K562 (cell line): ENCODE measurements around the gene FOXB2.

GRCh38 chr9:73720609-73720912, 568.9 kb downstream of the ANXA1 start:
- RAMPAGE, long total RNA: no peak
- RRBS: no CpG with 5 or more reads among the region's 3 CpGs
PRO-cap:
- standard: no peak
- CoPRO, capped RNA only, 2 experiments: no peak in any of the 2 experiments
- CoPRO, capped and uncapped RNA, 2 experiments: no peak in any of the 2 experiments
- CoPRO, uncapped RNA only, 2 experiments: no peak in any of the 2 experiments
CAGE:
- cytosol, long polyA plus RNA: no peak
- long polyA plus RNA: no peak
- nucleolus, long total RNA: no peak
- nucleus, long polyA plus RNA: no peak

DNA sequence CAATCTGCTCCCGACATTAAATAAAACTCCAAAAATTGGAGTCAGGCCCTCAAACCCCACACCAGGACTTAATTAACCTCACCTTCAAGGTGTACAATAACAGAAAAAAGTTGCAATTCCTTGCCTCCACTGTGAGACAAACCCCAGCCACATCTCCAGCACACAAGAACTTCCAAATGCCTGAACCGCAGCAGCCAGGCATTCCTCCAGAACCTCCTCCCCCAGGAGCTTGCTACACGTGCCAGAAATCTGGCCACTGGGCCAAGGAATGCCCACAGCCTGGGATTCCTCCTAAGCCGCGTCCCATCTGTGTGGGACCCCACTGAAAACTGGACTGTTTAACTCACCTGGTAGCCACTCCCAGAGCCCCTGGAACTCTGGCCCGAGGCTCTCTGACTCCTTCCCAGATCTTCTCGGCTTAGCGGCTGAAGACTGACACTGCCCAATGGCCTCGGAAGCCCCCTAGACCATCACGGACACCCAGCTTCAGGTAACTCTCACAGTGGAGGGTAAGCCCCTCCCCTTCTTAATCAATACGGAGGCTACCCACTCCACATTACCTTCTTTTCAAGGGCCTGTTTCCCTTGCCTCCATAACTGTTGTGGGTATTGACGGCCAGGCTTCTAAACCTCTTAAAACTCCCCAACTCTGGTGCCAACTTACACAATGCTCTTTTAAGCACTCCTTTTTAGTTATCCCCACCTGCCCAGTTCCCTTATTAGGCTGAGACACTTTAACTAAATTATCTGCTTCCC, 409.3 kb upstream of the RORB start:
- RAMPAGE, long total RNA: no peak
- RRBS: no CpG with 5 or more reads among the region's 12 CpGs
PRO-cap:
- standard: no peak
- CoPRO, capped RNA only, 2 experiments: no peak in any of the 2 experiments
- CoPRO, capped and uncapped RNA, 2 experiments: no peak in any of the 2 experiments
- CoPRO, uncapped RNA only, 2 experiments: no peak in any of the 2 experiments
CAGE:
- cytosol, long polyA plus RNA: no peak
- long polyA plus RNA: no peak
- nucleolus, long total RNA: no peak
- nucleus, long polyA plus RNA: no peak

GRCh38 chr9:74949543-74949945, 3.2 kb downstream of the C9orf40 start:
- RAMPAGE, long total RNA: no peak
- RRBS: no CpG with 5 or more reads among the region's 3 CpGs
PRO-cap:
- standard: no peak
- CoPRO, capped RNA only, 2 experiments: no peak in any of the 2 experiments
- CoPRO, capped and uncapped RNA, 2 experiments: no peak in any of the 2 experiments
- CoPRO, uncapped RNA only, 2 experiments: peak in 1 of 2 experiments; most common minus-strand start chr9:74949609 (in 1)
CAGE:
- cytosol, long polyA plus RNA: no peak
- long polyA plus RNA: no peak
- nucleolus, long total RNA: no peak
- nucleus, long polyA plus RNA: no peak

DNA sequence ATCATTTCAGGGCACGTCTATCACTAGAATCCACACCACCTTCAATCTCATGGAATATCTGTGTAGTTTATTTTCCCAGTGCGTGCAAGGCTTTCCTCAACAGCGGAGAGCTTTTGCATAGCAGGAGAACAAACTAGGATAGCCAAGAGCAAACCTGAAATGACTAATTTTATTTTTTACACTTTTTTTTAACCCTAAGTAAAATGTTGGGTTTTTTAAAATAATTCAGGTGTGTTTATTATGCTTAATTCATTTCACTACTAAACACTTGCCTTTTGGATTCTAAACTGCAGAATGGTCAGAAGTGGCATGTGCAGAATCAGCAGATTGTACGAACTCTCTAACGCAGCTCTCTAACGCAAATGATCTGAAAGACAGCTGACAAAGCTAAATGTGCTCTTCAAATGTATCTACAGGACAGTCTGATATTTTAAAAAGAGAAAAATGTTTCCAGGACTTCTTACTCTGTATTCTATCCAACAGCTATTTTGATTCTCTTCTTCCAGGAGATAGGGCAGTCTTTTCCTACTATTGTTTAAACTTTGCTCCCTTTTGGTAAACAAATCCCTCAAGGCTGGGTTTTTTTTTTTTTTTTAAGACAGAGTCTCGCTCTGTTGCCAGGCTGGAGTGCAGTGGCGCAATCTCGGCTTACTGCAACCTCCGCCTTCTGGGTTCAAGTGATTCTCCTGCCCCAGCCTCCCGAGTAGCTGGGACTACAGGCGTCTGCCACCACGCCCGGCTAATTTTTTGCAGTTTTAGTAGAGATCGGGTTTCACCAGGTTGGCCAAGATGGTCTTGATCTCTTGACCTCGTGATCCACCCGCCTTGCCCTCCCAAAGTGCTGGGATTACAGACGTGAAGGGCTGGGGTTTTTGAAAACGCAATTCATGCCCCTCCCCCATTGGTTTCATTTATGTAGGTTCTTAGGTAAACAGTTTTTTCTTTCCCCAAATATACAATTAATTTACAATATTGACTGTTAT, 1.3 kb downstream of the NMRK1 start:
- RAMPAGE, long total RNA: no peak
- RRBS: no CpG with 5 or more reads among the region's 19 CpGs
PRO-cap:
- standard: no peak
- CoPRO, capped RNA only, 2 experiments: no peak in any of the 2 experiments
- CoPRO, capped and uncapped RNA, 2 experiments: no peak in any of the 2 experiments
- CoPRO, uncapped RNA only, 2 experiments: no peak in any of the 2 experiments
CAGE:
- cytosol, long polyA plus RNA: no peak
- long polyA plus RNA: no peak
- nucleolus, long total RNA: no peak
- nucleus, long polyA plus RNA: no peak

- RAMPAGE, long total RNA: no peak
- RRBS: no CpG with 5 or more reads among the region's 1 CpG
PRO-cap:
- standard: no peak
- CoPRO, capped RNA only, 2 experiments: no peak in any of the 2 experiments
- CoPRO, capped and uncapped RNA, 2 experiments: no peak in any of the 2 experiments
- CoPRO, uncapped RNA only, 2 experiments: no peak in any of the 2 experiments
CAGE:
- cytosol, long polyA plus RNA: no peak
- long polyA plus RNA: no peak
- nucleolus, long total RNA: no peak
- nucleus, long polyA plus RNA: no peak
Measured at GRCh38 chr9:75376840-75377418, 288.6 kb downstream of the OSTF1 start.

- RAMPAGE, long total RNA: no peak
- RRBS: no CpG with 5 or more reads among the region's 5 CpGs
PRO-cap:
- standard: no peak
- CoPRO, capped RNA only, 2 experiments: no peak in any of the 2 experiments
- CoPRO, capped and uncapped RNA, 2 experiments: no peak in any of the 2 experiments
- CoPRO, uncapped RNA only, 2 experiments: no peak in any of the 2 experiments
CAGE:
- cytosol, long polyA plus RNA: no peak
- long polyA plus RNA: no peak
- nucleolus, long total RNA: no peak
- nucleus, long polyA plus RNA: no peak
Measured at GRCh38 chr9:75903961-75904367, 13.5 kb downstream of the PCSK5 start.

DNA sequence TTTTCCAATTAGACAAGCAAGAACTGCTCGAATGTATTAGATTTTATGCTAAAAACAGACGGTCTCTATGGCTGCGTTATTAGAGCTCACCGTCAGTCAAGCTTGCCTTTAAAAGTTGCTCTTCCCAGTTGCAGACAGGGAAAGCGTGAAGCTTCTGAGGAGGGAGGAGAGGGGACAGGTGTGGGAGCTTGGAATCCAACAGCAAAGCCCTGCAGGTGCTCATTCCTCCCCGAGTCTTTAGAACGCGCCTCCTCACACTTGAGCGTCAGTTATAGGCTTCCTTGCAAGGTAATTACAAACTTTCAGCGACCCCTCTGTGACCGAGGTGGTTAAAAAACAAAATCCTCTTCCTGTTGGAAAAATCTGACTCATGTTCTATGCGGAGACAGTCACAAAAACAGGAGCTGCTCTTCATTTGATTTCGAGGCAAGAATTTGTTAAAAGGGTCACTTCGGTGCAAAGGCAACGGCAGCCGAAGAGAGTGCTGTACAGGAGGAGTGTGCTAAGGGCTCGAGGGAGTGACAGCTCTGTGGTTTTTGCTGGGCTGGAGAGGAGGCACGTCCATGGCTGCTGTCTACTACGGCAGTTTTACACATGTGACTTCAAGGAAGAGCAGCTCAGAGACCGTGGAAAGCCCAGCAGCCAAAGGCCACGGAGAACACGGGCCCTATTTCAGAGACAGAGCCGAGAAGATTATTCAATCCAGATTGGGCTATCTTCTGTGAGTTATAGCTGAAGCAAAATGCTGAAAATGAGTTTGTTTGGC, 96.8 kb downstream of the RFK start:
- RAMPAGE, long total RNA: no peak
- RRBS: no CpG with 5 or more reads among the region's 23 CpGs
PRO-cap:
- standard: no peak
- CoPRO, capped RNA only, 2 experiments: no peak in any of the 2 experiments
- CoPRO, capped and uncapped RNA, 2 experiments: no peak in any of the 2 experiments
- CoPRO, uncapped RNA only, 2 experiments: no peak in any of the 2 experiments
CAGE:
- cytosol, long polyA plus RNA: no peak
- long polyA plus RNA: no peak
- nucleolus, long total RNA: no peak
- nucleus, long polyA plus RNA: no peak

DNA sequence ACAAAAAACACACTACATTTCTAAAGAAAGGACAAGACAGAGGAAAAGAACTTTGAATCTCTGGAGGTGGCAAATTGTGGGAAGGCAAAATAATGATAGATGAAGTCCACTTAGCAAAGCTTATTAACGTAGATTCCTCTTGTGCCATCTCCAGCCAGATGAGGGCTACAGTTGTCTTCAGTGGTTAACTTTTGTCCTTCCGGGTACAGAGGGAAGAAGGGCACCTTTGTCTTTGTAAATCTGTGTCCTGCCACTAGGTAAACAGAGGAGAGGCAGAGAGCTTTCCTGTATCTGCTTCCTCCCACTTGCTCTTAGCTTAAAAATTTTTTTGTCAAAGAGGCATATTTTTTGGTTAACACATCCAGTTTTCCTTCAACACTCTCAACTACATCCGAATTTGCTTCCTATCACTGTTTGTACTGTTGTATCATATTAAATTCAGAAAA, 7.7 kb upstream of the RFK start:
- RAMPAGE, long total RNA: no peak
- RRBS: no CpG with 5 or more reads among the region's 3 CpGs
PRO-cap:
- standard: no peak
- CoPRO, capped RNA only, 2 experiments: no peak in any of the 2 experiments
- CoPRO, capped and uncapped RNA, 2 experiments: no peak in any of the 2 experiments
- CoPRO, uncapped RNA only, 2 experiments: no peak in any of the 2 experiments
CAGE:
- cytosol, long polyA plus RNA: no peak
- long polyA plus RNA: no peak
- nucleolus, long total RNA: no peak
- nucleus, long polyA plus RNA: no peak

- RAMPAGE, long total RNA: no peak
PRO-cap:
- standard: no peak
- CoPRO, capped RNA only, 2 experiments: no peak in any of the 2 experiments
- CoPRO, capped and uncapped RNA, 2 experiments: no peak in any of the 2 experiments
- CoPRO, uncapped RNA only, 2 experiments: no peak in any of the 2 experiments
CAGE:
- cytosol, long polyA plus RNA: no peak
- long polyA plus RNA: no peak
- nucleolus, long total RNA: no peak
- nucleus, long polyA plus RNA: no peak
Measured at GRCh38 chr9:76634436-76634761, 175.4 kb downstream of the GCNT1 start.

DNA sequence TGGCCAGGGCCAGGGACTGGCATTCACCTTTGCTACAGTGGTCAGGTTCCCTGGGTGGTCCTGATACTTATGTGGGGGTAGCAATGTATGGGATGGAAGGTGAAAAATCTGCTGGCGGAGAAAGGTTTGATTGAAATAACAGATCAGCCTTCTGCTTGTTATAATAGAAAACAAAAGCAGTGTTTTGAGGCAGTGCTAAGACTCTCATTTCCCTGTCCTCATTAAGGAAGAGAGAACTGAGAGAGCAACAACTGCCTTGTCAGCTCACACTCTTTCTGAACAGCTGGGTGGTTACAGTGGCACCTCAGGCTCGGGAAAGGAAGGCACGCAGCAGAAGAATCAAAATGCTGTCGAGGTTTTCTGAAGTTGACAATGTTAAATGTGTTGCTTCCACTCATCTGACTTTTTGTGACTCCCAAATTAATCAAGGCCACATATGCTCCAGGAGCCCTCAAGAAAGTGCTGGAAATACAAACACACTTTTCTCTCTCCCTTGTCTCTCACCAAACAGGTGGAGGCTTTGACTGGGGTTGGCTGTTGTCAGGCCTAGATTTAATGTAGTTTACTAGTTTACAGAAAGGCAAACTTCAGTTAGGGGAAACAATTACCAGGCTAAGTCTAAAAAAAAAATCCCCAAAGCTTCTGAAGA, 184.8 kb downstream of the GCNT1 start:
- RAMPAGE, long total RNA: no peak
- RRBS: no CpG with 5 or more reads among the region's 4 CpGs
PRO-cap:
- standard: no peak
- CoPRO, capped RNA only, 2 experiments: no peak in any of the 2 experiments
- CoPRO, capped and uncapped RNA, 2 experiments: no peak in any of the 2 experiments
- CoPRO, uncapped RNA only, 2 experiments: no peak in any of the 2 experiments
CAGE:
- cytosol, long polyA plus RNA: no peak
- long polyA plus RNA: no peak
- nucleolus, long total RNA: no peak
- nucleus, long polyA plus RNA: no peak

- RAMPAGE, long total RNA: no peak
- RRBS: no CpG with 5 or more reads among the region's 18 CpGs
PRO-cap:
- standard: no peak
- CoPRO, capped RNA only, 2 experiments: no peak in any of the 2 experiments
- CoPRO, capped and uncapped RNA, 2 experiments: no peak in any of the 2 experiments
- CoPRO, uncapped RNA only, 2 experiments: no peak in any of the 2 experiments
CAGE:
- cytosol, long polyA plus RNA: no peak
- long polyA plus RNA: no peak
- nucleolus, long total RNA: no peak
- nucleus, long polyA plus RNA: no peak
Measured at GRCh38 chr9:76691545-76692687, 214.0 kb downstream of the PRUNE2 start.

GRCh38 chr9:76703202-76703857, 202.6 kb downstream of the PRUNE2 start:
- RAMPAGE, long total RNA: no peak
- RRBS: no CpG with 5 or more reads among the region's 9 CpGs
PRO-cap:
- standard: no peak
- CoPRO, capped RNA only, 2 experiments: no peak in any of the 2 experiments
- CoPRO, capped and uncapped RNA, 2 experiments: no peak in any of the 2 experiments
- CoPRO, uncapped RNA only, 2 experiments: no peak in any of the 2 experiments
CAGE:
- cytosol, long polyA plus RNA: no peak
- long polyA plus RNA: no peak
- nucleolus, long total RNA: no peak
- nucleus, long polyA plus RNA: no peak

GRCh38 chr9:76901665-76902439, 4.1 kb downstream of the PRUNE2 start:
- RAMPAGE, long total RNA: no peak
- RRBS: no CpG with 5 or more reads among the region's 3 CpGs
PRO-cap:
- standard: no peak
- CoPRO, capped RNA only, 2 experiments: no peak in any of the 2 experiments
- CoPRO, capped and uncapped RNA, 2 experiments: no peak in any of the 2 experiments
- CoPRO, uncapped RNA only, 2 experiments: no peak in any of the 2 experiments
CAGE:
- cytosol, long polyA plus RNA: no peak
- long polyA plus RNA: no peak
- nucleolus, long total RNA: no peak
- nucleus, long polyA plus RNA: no peak

- RAMPAGE, long total RNA: no peak
- RRBS: no CpG with 5 or more reads among the region's 26 CpGs
PRO-cap:
- standard: no peak
- CoPRO, capped RNA only, 2 experiments: no peak in any of the 2 experiments
- CoPRO, capped and uncapped RNA, 2 experiments: no peak in any of the 2 experiments
- CoPRO, uncapped RNA only, 2 experiments: no peak in any of the 2 experiments
CAGE:
- cytosol, long polyA plus RNA: no peak
- long polyA plus RNA: no peak
- nucleolus, long total RNA: no peak
- nucleus, long polyA plus RNA: no peak
Measured at GRCh38 chr9:77019436-77019779, at the start of gene FOXB2. Gene FOXB2 (plus strand): TSS chr9:77019655.

GRCh38 chr9:77369048-77369454, 191.7 kb downstream of the VPS13A start:
- RAMPAGE, long total RNA: no peak
- RRBS: no CpG with 5 or more reads among the region's 5 CpGs
PRO-cap:
- standard: no peak
- CoPRO, capped RNA only, 2 experiments: no peak in any of the 2 experiments
- CoPRO, capped and uncapped RNA, 2 experiments: no peak in any of the 2 experiments
- CoPRO, uncapped RNA only, 2 experiments: no peak in any of the 2 experiments
CAGE:
- cytosol, long polyA plus RNA: no peak
- long polyA plus RNA: no peak
- nucleolus, long total RNA: no peak
- nucleus, long polyA plus RNA: no peak

DNA sequence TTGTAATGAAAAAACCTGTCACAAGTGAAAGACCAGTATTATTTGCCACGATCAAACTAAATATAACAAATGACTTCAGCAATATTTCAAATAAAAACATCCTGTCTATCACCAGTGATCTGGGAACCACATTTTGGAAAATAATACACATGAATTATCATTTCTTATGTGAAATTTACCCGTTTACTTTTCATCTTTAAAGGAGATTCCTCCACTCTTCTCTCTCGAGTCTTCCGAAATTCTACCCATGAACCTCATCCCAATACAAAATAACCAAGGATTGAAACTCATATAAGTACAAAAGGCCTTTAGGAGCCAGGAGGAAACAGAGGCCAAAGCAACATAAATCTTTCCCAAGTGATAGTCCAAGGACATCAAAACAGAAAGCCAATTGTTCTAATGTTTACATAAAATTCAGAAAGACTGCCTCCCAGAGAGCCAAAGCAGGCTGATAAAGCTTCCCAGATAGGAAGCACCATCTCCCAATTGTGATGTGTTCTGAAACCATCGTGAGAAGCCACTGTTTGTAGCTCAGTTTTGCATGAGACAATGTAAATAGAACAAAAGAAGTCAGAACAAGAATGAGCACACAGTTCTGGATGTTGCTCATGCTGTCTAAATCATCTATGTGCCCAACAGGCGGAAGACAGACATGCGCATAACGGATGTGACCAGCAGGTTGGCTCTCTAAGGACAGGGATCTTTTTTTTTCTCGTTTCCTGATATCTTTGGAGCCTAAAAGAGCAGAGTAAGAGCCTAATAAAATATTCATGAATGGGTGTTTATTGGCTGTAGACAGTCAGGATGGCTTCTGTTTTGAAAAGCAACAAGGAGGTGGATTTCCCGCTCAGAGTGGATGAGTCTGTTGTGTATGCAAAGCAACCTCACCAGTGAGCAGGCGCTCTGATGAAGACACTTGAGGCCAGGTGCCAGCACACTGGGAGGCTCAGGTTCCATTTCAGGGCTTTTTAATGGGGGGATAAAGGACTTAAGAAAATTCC, 113.8 kb downstream of the GNA14 start:
- RAMPAGE, long total RNA: no peak
- RRBS: no CpG with 5 or more reads among the region's 11 CpGs
PRO-cap:
- standard: no peak
- CoPRO, capped RNA only, 2 experiments: no peak in any of the 2 experiments
- CoPRO, capped and uncapped RNA, 2 experiments: no peak in any of the 2 experiments
- CoPRO, uncapped RNA only, 2 experiments: no peak in any of the 2 experiments
CAGE:
- cytosol, long polyA plus RNA: no peak
- long polyA plus RNA: no peak
- nucleolus, long total RNA: no peak
- nucleus, long polyA plus RNA: no peak

DNA sequence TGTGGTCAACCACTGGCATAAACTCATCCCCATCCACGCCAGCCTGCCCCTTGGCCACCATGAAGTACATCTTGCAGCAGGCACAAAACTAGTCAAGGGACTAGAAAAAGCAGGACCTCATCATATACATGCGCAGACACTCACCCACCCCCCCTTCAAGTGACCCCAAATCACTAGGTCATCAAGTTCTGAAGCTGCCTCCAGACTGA, 96.9 kb downstream of the GNA14 start:
- RAMPAGE, long total RNA: no peak
- RRBS: no CpG with 5 or more reads among the region's 2 CpGs
PRO-cap:
- standard: unidirectional peak, plus-strand start at position 131 of the sequence
- CoPRO, capped RNA only, 2 experiments: no peak in any of the 2 experiments
- CoPRO, capped and uncapped RNA, 2 experiments: no peak in any of the 2 experiments
- CoPRO, uncapped RNA only, 2 experiments: no peak in any of the 2 experiments
CAGE:
- cytosol, long polyA plus RNA: no peak
- long polyA plus RNA: no peak
- nucleolus, long total RNA: no peak
- nucleus, long polyA plus RNA: no peak

DNA sequence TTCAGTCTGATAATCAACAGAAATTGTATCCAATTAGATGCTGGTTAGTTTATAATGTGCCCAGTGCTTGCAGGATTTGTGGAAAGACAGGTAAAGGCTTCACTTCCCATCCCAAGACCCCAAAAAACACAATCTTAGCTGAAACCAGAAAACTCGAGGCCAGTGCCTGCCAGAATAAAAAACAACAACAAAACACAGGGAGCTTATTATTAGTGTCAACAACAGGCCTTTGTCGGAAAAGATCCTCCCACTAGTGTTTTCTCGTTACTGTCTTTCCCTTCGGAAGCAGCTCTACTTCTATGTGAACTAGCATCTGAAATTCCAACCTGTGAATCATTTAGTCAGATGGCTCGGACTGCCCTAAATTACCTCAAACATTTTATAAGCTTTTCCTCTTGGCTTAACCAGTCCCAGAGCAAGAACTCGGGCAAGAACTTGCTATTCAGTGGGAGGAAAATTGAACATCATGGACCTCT, 122.2 kb upstream of the GNA14 start:
- RAMPAGE, long total RNA: no peak
- RRBS: no CpG with 5 or more reads among the region's 6 CpGs
PRO-cap:
- standard: no peak
- CoPRO, capped RNA only, 2 experiments: no peak in any of the 2 experiments
- CoPRO, capped and uncapped RNA, 2 experiments: no peak in any of the 2 experiments
- CoPRO, uncapped RNA only, 2 experiments: no peak in any of the 2 experiments
CAGE:
- cytosol, long polyA plus RNA: no peak
- long polyA plus RNA: no peak
- nucleolus, long total RNA: no peak
- nucleus, long polyA plus RNA: no peak